REH cell (cell line): ENCODE measurements around a stretch of chr9.

GRCh38 chr9:133539072-133539884 lies 4.8 kb downstream of the ADAMTSL2 start:
- PRO-cap, result no peak

GRCh38 chr9:133711221-133711619 lies 26.9 kb downstream of the SARDH start:
- PRO-cap, result no peak

GRCh38 chr9:133756332-133756652 lies 18.1 kb upstream of the SARDH start:
- PRO-cap, result no peak

DNA sequence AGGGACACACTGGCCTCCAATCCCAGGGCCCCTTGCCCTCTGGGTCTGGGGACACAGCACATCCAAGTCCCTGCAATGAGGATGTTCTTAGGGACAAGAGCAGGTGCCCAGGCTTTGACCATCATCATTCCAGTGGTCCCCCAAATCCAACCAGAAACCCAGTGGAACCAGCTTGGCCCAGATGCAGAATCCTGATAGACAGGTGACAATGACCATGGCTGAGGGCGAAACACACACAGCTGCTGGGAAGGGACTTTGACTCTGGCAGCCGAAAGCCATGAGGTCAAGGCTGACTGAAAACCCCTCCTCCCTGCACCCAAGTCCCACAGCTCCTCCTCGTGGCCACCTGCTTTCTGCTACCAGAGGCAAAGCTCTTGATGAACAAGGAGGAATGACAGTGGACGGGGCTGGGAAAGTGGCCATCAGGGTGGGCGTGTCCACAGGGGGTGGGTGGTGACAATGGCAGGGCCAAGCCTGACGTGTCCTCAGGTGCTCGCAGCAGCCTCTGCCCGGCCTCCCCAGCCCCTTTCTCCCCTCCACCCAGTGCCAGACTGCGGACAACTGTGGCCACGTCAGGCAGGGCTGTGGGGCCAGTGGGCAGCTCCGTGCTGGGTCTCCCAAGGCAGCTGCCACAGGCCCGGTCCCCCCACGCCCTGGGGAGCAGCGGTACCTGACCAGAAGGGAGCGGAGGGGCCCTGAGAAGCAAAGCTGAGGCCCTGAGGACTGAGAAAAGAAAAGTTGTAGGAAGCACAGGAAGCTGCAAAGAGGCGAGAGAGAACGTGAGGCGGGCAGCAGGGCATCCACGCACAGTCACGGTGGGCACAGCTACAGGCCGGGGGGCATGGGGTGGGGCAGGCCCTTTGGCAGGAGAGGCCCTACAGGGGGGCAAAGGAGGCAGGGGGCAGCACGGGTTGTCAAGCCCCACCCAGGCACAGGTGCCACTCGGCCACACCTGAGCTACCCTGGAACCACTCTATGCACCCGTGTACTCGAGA lies 30.9 kb upstream of the SARDH start:
- PRO-cap, result no peak

- PRO-cap, result no peak
Observed at GRCh38 chr9:133787654-133788050, 49.5 kb upstream of the SARDH start.

DNA sequence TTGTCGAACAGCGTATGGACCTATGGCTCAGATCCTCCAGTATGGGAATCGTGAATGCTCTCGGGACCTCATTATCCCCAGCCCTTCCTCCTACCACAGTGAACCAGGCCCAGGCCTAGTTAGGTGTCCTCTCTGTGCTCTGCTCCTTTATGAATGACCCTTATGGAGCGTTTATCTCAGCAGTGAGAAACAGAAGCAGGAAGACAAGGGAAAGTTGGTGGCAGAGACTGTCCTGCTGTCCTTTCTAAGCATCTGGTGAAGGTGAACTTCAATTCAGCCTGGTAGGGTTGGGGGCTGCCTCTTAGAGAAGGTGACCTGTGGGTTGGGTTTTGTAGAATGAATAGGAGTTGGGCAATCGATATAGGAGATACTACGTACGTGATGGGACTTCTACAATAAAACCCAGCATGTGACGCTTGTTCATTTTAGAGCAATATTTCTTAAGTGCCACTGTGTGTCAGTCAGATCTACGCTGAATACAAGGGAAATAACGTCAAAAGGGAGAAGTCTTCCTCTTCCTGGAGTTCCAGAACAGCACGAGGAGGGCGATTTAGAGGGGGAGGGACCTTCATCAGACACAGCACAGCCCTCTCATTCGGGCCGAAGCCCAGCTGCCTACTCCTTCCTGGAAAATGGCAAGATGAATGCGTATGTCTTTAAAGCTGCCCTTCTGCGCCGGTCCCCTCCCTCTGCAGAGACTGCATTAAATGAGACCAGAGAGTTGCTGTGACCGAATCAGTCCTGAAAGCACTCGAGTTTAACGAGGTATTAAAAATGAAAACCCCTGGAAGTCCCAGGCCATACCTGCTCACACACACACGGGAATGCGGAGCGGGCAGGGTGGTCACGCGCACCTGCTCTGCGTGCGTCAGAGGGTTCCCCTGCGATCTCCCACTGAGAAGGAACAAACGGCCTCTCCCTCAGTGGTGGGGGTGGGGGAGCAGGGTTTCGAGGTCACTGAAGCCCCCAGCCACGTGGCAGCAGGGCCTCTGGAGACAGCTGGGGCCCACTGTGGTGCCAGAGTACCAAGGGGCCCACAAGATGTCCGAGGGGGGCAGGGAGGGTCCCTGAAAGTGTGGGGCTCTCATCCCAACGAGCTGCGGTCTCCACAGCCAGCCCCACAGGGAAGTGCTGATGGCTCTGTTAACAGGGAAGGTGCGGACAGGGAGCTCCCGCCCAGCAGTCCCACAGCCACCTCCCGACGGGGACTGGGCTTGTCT lies 85.3 kb upstream of the SARDH start:
- PRO-cap, result no peak

GRCh38 chr9:133954784-133956372 lies 36.7 kb downstream of the VAV2 start:
- PRO-cap, result bidirectional peak, plus-strand start at chr9:133955964, minus-strand start at chr9:133955903

GRCh38 chr9:134055454-134056754 lies 11.9 kb downstream of the BRD3 start:
- PRO-cap, result no peak

DNA sequence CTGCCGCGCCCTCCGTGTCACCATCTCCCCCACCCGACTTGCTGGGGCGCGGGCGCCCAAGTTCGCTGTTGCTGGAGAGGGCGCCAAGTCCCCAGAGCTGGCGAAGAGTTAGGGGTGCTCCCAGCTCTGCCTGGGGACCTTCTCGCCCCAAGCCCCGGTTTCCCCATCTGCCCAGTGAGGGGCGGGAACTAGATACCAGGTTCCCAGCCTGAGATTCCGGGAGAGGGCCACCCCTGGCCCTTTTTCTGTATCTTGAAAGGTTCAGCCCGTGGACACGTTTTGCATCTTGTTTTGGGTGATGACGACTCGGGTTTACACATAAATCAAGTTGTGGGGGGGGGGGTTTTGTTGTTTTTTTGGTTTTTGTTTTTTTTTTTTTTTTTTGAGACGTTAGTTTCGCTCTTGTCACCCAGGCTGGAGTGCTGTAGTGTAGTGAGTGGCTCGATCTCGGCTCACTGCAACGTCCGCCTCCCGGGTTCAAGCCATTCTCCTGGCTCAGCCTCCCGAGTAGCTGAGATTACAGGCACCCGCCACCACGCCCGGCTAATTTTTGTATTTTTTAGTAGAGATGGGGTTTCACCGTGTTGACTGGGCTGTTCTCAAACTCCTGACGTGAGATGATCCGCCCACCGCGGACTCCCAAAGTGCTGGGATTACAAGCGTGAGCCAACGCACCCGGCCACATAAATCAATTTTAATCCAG lies 940 bp upstream of the BRD3 start:
- PRO-cap, result bidirectional peak, plus-strand start at position 36 of the sequence, minus-strand start outside the sequence; unidirectional peak, minus-strand start at position 434 of the sequence

DNA sequence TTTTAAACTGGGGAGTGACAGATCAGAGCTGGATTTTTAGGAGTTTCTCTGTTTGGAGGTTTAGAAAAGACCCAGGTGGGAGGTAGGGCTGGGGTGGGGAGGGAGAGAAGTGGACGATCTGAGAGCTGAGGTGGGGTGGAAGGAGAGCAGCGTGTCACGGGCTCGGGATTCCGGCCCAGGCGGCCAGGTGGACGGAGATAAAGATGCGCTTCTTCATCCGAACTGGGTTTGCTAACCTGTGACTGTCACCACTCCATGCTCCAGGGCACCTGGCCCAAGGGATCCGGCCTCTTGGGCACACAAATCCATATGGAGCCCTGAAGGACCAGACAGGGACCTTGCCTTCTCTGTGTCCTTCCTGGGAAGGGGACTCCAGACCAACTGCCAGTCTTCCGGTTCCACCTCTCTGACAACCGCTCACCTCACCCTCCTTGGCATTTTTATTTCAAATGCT lies 1.2 kb upstream of the WDR5 start:
- PRO-cap, result no peak

DNA sequence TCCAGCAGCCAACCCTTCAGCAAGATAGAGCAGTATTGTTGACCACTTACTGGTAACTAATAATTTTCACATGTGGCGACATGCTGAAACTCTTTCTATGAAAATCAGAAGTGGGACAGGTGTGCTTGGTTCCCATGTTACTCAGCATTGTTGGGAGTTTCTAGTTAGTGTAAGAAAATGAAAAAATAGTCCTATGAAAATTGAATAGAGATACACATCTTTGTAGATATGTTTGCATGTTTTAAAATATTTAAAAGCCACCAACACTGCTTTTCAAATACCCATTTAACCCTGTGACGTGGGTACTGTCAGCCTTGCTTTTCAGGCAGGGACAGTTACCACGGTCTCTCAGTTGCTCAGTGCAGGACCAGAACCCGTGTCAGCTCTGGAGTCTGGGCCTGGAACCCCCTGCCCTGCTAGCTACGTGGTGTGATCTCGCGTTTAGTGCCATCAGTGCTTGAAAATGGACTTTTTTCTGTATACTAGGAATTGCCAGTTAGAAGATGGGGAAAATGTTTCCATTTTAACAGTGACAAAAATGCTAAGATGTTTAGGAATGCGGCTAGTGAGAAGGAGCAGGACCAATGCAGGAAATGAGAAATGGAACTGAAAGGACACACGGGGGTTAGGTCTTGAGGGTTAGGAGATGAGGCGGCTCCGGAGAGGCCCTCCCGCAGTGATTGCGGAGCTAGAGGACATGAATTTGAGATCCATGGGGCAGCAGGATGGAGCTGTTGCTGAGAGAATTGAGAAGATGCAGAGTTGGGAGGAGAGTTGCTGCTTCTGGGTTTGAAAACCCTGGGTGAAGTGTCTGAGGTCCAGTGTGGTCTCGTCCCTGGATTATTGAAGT lies 14.7 kb downstream of the WDR5 start:
- PRO-cap, result no peak

DNA sequence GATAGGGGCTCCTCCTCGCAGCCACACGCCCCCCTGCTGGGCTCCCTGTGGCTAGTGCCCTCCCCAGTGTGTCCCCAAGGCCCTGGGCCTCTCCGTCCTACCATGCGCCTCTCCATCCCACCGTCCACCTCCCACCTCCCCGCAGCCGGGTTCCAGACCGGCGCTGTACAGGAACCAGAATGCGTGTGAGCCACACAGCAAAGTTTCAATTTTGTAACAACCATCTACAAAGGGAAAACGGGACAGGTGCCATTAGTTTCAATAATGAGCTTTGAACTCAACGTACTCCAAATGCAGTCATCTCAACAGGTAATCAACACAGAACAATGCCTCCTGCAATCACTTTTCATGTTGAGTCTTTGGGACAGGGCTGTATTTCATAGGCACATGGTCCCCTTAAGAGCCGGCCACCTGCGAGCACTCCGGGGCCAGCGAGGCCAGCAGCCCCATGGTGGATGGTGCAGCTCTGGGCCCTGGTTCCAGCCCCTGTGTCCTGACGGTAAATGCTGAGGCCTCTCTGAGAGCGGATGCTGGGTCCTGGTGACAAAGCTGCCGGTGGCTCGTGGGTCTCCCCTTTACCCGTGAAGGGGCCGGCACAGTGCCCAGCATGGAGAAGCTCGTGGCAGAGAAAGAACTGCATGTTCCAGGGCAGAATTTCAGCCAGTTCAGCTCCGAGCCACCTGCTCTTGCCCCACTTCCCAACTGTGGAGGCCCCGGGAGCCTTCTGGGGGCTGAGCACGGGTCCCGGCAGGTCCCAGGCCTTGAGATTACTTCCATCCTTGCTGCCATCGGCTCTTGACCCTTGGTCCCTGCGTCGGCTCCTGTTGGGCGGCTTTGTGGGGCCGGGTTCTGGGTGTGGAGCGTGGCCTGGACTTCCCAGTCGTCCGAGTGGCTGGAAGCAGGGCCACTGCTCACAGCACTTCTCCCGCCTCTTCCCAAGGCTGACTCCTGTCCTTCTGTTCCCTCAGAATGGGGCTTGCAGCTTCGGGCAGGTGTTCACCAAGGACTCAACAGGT lies 54.5 kb downstream of the WDR5 start:
- PRO-cap, result no peak

- PRO-cap, result no peak
Observed at GRCh38 chr9:134221171-134221698, 85.4 kb downstream of the WDR5 start.

DNA sequence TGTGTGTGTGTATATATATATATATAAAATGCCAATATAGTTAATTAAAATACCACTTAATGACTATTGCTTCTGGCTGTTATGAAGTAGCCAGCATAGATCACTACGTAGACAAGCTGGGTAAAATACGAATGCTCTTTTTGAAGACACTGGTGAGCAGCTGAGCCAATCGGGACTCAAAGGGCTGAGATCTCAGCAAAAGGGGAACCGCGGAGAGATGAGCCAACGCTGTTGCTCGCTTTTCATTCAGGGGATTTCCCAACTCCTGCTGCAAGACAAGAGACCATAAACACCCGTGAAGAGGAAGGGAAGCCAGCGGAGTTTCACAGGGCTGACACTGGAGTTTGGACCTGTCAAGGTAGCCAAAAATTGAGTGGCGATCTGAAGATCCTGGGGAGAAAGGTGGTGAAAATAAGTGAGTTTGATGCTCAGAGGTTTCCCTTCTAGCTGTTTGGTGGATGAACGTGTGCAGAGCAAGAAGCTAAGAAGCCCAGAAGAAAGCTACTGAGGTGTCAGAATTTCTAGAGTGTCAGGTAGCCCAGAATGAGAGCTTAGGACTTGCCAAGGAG lies 82.4 kb upstream of the RXRA start:
- PRO-cap, result no peak

GRCh38 chr9:134294195-134294796 lies 32.0 kb upstream of the RXRA start:
- PRO-cap, result no peak

- PRO-cap, result no peak
Observed at GRCh38 chr9:134331944-134332967, 6.0 kb downstream of the RXRA start.

GRCh38 chr9:134377629-134378539 lies 51.6 kb downstream of the RXRA start:
- PRO-cap, result no peak

DNA sequence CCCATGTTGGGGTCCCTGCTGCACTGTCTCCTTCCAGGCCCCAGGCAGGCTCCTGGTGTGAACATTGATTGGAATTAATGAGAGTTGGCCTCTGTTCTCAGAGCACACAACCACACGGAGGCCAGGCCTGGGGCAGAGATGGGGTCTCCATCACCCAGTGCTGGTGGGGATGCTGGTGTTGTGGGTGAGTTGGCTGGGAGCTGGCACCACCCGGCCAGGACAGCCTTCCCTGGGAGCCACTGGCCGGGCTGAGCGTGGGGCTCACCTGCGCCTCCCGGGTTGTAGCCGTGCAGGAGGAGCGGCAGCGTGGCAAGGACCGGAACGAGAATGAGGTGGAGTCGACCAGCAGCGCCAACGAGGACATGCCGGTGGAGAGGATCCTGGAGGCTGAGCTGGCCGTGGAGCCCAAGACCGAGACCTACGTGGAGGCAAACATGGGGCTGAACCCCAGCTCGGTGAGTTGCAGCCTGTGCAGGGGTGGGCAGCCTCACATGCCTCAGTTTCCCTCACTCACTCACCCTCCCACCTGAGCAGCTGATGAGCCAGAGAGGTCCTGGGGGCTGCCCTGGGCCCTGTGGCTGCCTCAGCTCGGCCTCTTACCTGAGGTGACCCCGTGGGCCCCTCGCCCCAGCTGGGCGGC lies 90.7 kb downstream of the RXRA start:
- PRO-cap, result no peak

DNA sequence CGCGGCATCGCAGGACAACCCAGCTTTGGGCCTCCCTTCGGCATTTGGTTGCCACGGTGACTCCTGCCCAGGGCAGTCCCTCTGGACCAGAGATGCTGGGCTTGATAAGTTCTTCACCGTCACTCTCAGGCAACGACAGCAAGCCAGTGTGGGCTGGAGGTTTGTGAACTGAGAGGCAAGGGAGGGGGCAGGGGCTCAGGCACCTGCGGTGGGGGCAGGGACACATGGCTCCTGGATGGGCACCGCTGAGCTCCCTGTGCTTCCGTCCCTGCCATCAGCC lies 116.3 kb downstream of the RXRA start:
- PRO-cap, result no peak

DNA sequence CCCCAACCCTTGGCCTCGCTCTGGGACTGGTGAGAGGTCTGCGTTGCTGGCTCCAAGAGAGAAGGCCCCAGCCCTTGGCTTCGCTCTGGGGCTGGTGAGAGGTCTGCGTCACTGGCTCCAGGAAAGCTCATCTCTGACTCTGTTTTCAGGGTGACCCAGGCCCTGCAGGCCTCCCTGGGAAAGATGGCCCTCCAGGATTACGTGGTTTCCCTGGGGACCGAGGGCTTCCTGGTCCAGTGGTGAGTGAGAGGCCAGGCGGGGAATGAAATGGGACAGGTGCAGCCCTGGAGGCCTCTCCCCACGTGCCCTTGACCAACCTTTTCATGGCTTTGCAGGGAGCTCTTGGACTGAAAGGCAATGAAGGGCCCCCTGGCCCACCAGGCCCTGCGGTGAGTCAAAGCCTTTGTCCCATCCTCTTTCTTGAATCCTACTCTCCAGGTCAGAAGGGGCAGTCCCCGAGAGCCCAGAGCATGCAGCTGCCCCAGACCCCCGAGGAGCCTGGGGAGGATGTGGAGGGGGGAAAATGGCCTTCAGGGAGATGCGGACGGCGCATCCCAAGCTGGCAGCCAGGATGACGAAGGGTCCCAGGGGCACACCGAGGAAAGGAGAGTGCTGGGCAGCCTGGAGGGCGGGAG lies 75.7 kb upstream of the FCN2 start:
- PRO-cap, result no peak